ENCODE data around the gene TEAD4.

DNA sequence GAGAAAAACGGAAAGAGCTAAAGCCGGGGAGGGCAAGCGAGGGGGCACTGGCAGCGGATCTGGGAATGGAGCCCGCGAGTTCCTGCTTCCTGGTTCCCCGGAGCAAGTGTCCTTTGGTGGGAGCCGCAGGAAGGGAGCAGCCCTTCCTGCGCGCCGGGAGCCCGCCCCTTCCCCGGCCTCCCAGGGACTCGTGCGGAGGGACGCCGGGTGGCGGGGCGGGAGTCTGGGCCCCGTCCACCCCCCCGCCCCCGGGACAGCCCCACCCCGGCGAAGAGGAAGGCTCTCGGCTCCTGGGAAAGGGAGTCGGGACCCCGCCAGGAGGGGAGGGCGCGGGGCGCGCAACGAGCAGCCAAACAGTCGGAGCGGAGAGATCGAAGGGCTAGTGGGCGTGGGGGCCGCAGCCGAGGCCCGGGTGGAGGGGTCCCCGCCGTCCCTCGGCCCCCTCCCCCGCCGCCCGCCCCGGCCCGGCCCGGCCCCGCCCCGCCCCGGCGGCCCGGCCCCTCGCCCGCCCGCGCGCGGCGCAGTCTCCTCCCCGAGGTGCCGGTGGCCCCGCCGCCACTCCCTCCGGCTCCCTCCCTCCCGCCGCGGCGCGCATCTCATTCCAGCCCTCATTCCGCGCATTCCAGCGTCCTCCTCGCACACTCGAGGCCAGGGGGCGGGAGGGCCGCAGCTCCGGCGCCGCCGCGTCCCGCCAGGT, at the start of gene TEAD4:
Gene TEAD4 (plus strand): TSS at position 611 of the 697 bp plus-strand sequence.
- PRO-cap, result no peak
- RAMPAGE, long total RNA, result no peak

GRCh38 chr12:3046303-3046626, 30.9 kb upstream of the TSPAN9 start:
- PRO-cap, result no peak
- RAMPAGE, long total RNA, result no peak

- PRO-cap, result no peak
- RAMPAGE, long total RNA, result no peak
These were observed 7.8 kb downstream of the TSPAN9 start for GRCh38 chr12:3084708-3085713.

DNA sequence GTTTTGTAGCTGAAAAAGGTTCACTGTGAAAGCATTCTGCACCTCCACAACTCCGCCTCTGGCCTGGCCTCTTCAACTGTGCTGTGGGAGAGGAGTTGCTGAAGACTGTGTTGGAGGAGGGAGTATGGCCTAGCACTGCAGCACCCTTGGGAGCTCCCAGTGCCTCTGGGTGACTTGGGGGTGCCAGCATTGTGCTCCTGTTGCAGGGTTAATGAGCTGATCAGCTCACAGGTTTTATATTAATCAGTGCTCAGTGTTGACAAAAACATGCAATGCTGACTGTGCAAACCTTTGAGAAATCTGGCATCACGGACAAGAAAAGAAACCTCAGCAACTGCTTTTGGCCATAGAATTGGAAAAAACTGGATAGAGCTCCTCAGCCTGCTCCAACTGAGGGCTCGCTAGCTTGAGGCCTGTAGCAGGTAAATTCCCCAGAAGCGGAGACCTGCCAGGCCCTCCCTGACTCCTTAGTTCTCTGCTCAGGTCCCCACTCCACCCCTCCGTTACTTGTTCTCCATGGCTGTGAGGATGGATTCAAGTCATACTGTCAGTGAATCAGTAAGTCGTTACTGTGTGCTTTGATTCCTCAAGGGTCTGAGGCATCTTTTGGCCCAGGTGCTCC, 14.7 kb downstream of the TSPAN9 start:
- PRO-cap, result no peak
- RAMPAGE, long total RNA, result no peak

GRCh38 chr12:3117054-3118002, 40.1 kb downstream of the TSPAN9 start:
- PRO-cap, result no peak
- RAMPAGE, long total RNA, result no peak

- PRO-cap, result no peak
- RAMPAGE, long total RNA, result no peak
These were observed 42.9 kb downstream of the TSPAN9 start for GRCh38 chr12:3119674-3120881.

DNA sequence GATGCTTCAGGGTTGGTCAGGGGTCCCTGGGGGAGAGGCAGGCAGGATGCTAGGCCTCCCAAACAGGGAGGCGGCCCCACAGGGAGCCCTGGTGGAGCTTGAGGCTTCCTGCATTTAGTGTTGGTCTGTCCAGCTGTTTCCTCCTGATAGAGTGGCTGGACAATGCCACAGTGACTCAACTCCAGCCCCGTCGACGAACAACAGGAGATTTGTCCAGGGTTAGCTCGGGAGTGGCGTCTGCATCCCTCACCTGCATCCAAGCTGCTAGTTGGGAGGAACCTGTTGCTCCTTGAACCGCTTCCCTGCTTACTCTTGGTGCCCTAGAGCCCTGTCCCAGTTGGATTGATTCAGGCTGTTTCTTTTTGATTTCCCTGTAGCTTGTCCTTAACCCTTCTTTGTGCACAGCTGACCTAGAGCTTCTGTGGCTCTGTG, 45.8 kb downstream of the TSPAN9 start:
- PRO-cap, result no peak
- RAMPAGE, long total RNA, result no peak

GRCh38 chr12:3144872-3145525, 67.8 kb downstream of the TSPAN9 start:
- PRO-cap, result no peak
- RAMPAGE, long total RNA, result no peak

- PRO-cap, result no peak
- RAMPAGE, long total RNA, result no peak
These were observed 174.4 kb downstream of the TSPAN9 start for GRCh38 chr12:3251504-3252089.

DNA sequence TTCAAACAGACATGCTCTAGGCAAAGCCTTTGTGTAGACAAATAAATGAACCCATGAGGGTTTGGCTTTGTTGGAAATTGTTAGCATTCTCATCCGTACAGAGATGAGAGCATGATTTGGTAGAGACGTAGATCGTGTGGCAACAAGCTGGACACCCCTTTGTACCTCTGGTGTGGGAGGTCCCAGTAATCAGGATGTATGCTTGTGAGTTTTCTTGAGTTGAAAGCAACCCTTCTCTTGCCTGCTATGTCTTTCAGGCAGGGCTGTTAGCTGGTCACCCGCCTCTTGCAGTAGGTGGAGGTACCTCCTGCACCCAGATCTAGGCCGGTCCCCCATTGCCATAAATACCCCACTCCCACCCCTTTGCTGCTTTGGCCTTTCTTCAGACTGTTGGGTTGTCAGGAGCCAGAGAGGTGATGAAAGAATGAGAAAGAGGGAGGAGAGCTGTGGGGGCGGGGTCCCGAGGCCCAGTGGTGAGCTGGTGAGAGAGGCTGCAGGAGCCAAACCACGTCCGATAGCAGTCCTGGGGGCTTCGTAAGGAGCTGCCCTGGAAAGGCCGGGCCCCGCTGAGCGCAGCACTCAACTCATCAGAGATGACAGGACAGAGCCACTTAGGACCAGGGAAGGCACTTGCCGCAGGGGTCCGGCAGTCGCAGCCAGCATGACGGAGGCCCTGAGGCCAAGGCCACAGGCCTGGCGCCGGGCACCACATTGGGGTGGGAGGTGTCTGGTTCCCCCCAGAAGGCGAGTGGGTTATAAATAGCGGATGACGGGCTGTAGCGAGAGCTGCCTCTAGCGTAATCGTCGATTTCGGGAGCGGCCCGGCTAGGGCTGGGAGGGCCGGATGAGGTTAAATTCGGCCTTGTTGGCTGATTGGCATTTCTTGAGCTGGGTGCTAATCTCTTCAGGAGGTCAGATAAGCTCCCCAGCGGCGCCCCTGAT, 178.8 kb downstream of the TSPAN9 start:
- PRO-cap, result no peak
- RAMPAGE, long total RNA, result no peak

- PRO-cap, result no peak
- RAMPAGE, long total RNA, result no peak
These were observed 180.0 kb upstream of the PRMT8 start for GRCh38 chr12:3310963-3311460.

DNA sequence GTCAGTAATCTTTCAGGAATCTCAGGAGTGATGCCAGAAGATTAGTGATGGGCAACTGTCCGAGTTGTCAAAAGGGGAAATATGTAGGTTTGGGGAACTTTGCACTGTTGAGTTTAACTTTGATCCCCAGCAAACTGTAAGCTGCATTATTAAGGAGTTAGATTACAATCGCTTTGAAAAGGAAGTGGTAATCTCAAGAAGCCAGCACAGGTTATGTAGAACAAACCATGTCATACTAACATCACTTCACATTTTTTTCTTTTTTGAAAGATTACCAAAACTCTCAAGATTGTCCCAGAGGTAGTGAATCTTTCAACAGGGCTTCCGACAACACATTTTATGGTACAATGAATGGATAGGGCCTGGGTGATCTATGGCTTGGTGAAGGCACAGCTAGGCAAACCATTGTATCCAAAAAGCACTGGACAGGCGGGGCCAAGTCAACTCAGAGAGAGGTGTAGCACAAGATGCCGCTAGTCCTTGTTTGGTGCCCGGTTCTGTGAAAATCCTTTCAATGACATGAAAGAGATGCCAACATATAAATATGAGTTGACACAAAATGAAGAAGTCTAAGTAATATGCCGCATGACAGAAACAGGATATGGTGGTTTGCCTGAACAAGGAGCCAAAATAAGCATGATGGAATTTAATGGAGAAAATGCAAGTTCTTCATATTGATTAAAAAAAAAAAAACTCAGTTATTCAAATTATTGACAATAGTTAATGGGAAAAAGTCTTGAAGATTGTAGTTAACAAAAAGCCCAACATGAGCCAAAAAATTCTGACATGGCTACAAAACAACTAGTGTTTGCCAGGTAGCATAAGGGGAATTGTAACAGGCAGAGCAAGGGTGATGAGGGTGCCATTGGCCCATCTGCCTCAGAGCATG, 24.4 kb upstream of the PARP11 start:
- PRO-cap, result no peak
- RAMPAGE, long total RNA, result no peak

DNA sequence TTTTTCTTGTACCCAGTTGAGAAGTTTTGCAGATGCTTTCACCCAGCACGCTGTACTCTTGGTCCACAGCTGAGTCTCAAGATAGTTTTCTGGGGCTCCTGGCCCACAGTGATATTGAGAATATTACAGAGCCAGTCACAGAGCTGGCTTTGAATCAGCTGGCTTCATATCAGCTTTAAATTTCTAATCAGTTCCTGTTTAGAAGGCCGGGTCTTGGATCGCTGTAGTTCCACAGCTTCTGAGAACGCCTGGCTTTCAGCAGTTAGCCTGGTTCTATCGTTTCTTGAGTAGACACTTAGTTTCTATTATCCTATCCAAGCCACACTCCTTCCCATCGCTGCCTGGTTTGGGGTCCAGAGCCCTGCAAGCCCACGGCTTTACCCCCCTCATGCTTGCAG, 32.5 kb upstream of the PARP11 start:
- PRO-cap, result no peak
- RAMPAGE, long total RNA, result no peak

DNA sequence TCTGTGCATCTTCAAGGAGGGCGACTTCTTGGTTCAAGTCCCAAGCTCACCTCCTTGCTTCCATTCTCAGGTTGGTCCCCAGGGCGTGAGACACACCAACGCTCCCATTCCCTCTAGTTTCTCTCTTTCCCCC, 109.4 kb upstream of the CCND2 start:
- PRO-cap, result no peak
- RAMPAGE, long total RNA, result no peak

DNA sequence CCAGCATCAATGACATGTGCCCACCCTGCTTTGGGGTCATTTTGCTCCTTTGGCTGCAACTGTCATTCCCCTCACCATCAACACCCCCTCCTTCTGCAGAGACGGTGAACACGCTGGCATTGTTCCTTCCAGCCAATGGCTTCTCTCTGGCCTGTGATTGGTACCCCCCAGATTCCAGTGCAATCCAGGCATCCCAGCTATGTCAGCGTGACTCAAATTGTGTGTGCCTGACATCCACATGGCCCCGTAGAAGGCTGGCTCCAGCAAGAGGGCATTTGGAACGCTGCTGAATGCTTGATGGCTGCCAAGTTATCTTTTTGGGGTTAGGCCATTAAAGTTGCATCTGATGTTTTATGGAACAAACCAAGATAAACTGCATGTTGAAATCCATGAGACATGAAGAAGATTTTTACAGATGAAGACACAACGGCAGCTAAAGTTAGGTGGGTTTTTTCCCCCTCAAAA, 20.9 kb upstream of the CCND2 start:
- PRO-cap, result no peak
- RAMPAGE, long total RNA, result no peak

DNA sequence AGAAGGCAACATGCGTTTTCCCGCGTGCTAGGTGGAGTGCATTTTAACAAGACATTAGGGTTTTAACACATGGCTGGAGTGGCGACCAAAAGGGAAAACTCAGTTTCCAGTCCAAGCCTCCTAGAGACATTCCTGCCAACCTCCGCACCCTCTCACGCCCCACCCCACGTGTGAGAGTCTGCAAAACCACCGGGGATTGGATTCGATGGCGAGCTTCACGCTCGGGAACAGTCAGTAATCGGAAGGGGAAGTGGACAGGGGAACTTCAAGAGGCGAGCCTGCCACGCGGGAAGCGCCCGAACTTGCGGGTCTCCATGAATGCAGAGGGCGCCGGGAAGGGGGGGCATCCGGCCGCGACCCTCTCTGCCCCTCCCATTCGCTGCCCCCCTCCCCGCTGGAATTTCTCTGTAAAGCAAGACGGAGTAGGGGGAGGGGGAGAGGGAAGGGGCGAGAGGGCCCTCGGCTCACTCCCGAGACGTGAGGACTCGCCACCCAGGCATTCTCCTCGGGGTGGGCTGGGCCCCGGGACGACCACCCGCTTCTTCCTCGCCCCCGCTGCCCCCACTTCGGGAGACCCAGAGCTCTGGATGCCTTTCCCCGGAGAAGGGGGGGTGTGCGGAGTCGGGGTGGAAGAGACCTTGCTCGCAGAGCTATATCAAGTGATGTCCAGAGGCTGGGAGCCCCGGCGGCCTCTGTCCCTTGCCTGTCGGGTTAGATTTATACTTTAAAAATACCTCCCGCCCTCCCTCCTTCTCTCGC, 2.6 kb upstream of the CCND2 start:
- PRO-cap, result no peak
- RAMPAGE, long total RNA, result no peak

DNA sequence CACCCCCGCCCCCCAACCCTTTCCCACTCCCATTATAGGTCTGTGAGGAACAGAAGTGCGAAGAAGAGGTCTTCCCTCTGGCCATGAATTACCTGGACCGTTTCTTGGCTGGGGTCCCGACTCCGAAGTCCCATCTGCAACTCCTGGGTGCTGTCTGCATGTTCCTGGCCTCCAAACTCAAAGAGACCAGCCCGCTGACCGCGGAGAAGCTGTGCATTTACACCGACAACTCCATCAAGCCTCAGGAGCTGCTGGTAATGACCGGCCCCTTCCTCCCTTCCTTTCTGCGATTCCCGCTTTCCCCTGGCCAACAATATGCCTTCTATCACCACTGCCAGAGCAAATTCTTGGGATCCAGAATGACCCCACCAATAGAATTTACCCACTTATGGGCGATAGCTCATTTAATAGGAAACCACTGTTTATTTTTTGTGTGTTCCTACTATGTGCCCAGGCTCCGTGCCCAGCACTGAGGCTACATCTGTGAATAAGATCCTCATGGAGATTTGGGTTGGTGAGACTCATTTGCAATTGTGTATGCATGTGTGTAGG, 2.5 kb downstream of the CCND2 start:
- PRO-cap, result no peak
- RAMPAGE, long total RNA, result no peak

DNA sequence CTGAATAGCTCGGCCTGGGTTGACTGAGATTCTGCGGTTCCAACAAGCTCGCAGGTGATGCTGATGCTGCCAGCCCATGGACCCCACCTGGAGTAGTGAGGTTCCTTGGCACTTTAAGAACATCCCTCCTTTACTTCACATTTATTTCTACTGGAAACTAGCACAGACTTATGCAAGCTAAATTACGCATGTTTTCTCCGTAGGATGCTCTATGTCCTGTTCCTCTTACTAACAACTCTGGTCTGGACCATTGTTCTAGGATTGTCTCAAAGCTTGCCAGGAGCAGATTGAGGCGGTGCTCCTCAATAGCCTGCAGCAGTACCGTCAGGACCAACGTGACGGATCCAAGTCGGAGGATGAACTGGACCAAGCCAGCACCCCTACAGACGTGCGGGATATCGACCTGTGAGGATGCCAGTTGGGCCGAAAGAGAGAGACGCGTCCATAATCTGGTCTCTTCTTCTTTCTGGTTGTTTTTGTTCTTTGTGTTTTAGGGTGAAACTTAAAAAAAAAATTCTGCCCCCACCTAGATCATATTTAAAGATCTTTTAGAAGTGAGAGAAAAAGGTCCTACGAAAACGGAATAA, 21.3 kb upstream of the TIGAR start:
- PRO-cap, result no peak
- RAMPAGE, long total RNA, result no peak

GRCh38 chr12:4509226-4509645, 29.0 kb downstream of the C12orf4 start:
- PRO-cap, result no peak
- RAMPAGE, long total RNA, result no peak

DNA sequence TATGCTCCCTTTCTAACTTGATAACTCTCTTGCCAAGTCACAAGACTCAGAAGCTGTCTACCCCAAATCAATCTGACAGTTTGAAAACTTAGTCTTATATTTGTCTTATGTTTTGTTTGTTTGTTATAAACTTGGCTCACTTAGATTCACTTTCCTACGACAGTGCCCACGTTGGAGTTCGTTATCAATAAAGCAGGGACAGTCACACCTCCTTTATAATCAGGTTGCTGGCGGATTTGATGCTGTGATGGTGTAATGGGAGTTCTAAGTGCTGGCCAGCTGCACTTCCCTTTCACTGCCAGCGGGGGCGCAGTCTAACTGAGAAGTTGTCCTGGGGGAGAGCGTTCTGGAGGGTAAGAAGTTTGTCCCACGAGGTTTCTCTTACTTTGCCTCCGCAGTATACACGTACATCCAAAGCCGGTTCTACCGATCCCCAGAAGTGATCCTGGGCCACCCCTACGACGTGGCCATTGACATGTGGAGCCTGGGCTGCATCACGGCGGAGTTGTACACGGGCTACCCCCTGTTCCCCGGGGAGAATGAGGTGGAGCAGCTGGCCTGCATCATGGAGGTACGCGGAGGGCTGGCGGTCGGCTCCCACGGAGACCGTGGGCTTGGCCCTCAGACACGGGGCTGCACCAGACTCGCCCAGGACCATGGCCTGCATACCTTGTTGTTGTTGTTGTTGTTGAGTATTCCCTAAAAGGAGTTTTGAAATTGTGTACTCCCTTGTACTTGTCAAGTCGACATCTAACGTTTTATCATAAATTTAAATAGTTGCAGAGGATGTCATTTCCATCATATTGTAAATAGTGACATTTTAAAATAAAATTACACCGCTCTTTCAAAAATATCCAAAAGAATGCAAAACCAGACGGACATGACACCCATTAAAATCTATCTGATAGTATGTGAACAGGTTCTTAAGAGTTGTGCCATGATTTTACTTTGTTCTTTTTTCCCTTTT, 42.8 kb downstream of the DYRK4 start:
- PRO-cap, result unidirectional peak, plus-strand start at position 397 of the sequence; unidirectional peak, plus-strand start at position 436 of the sequence
- RAMPAGE, long total RNA, result no peak

All from OCI-LY7 (cell line).